Left colon (tissue), 1 donor: ENCODE data around the genes PWP1 and CMKLR1.

DNA sequence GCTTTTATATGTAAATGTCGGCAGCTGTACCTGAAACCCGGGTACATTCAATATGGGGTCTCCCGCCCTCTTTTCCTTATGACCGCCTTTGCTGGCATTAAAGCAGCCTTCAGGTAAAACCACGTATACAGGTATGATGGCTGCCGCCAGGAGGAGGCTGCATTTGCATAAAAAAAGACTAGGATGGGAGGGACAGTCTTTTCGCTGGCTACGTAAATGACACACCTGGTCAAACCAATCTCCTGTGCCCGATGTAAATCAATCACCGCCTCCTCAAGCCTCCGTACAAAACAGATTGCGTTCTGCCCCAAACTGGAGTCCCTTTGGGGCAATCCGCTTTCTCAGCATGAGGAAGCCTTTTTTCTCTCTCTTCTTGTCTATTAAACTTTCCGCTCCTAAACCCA, 8.1 kb upstream of the ALDH1L2 start:
- PRO-cap, result no peak

DNA sequence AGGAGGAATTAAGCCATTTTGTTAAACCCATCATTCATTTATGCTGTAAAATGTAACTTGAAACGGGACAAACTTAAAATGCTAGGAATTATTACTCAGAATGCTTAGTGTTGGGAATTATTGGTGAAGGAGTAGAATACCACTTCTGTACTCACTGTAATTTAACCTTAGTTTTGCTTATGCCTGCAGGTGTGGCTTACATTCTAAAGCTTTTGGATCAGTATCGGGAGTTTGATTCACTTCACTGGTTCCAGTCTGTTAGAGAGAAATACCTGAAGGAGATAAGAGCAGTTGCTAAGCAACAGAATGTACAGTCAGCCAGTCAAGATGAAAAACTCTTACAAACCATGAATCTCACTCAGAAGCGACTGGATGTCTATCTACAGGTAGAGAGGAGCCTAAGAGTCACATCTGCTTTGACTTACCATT, 56.4 kb downstream of the WASHC4 start:
- PRO-cap, result no peak

DNA sequence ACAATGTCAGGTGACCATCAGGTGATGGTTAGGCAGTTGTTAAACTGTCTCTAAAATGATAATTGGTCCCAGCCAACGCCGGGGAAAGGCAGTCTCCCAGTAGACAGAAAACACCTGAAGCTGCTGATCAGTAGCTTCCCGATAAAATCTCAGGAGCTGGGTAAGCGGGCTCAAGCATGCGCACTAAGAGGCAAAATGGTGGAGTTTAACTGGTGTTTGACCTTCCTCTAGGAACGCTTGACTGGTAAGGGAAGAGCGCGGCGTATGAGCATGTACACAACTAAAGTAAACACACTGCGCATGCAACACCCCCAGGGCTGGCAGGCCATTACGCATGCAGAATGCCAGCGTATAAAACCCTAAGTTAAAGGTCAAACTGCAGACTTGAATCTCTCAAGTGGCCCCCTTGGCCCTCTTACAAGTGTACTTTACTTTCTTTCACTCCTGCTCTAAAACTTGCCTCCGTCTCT, 113.5 kb downstream of the C12orf75 start:
- PRO-cap, result no peak

DNA sequence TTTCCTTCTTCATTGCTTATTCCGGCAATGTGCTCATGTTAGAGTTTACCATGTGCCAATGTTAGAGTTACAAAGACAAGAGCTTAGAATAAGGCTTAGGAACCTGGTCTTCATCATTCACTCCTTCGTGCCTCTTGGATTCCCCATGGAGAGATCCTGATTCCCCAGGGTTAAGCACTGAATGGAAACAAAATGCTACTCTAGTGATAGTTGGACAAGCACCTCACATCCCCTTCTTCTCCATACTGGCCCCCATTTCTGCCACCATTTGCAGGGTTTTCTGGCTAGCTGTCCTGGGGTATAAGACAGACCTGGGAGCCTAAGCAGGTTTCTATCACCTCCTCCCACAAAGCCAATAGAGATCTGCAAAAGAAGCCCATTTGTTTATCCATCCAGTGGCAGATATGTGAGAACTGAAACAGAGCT, 244.2 kb downstream of the C12orf75 start:
- PRO-cap, result unidirectional peak, plus-strand start at position 204 of the sequence

- PRO-cap, result no peak
Observed at GRCh38 chr12:106078533-106079155, 60.1 kb downstream of the NUAK1 start.

DNA sequence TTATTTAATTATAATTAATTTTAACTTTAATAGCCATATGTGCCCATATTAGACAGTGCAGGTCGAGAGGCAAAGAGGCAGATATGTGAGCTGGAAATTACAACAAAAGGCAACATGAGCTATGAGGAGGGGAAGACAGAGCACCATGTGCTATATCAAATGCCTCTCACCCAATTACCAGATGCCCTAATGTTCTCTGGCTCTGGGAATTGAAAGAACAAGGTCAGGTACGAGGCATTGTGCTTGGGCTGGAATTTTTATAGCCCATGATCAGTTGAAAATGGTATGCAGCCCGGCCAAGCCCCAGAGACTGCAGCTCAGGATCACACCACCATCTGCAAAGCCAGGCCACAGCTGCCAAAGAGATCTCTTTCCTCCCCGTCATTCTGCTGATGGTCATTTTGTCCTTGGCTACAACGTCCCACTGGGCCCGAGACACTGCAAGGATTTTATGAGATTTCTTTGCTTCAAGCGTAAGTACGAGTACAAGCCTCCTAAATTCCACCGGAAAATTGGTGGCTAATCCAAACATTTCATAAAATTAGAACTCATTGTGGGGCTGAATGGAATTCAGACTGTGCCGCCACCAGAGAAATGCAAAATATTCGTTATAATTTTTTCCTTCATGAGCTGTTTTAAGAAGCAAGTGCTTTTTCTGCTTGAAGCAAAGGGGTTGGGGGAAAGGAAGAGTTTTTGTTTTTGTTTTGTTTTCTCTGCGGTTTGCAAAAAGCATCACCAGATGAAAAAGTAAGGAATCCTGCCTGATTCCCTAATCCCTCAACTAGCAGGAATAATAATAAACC, 15.1 kb downstream of the NUAK1 start:
- PRO-cap, result no peak

DNA sequence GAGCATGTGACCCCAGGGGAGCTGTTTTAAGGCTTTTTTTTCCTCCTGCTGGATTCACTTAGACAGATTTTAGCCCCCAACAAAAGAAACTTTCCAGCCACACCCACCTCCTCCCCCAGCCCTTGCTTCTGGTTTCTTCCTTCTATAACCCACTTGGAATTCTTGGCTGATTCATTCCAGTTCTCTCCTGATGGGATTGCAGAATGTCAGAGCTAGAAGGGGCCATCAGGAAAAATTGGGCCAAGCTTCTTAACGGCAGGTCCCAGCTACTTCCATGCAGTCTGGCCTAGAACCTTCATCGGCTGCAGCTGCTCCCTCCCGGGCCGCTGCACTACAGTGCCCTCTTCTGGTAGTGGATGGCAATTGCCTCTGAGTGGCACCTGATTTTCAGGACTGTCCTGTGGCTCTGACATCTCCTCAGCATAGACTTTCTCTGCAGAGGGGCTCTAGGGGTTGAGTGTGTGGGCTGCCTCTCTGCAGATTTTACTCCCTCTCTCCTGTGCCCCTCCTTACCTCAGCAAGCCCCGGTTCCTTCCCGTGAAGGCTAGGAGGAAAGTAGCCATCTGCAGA, 23.8 kb downstream of the CKAP4 start:
- PRO-cap, result no peak

DNA sequence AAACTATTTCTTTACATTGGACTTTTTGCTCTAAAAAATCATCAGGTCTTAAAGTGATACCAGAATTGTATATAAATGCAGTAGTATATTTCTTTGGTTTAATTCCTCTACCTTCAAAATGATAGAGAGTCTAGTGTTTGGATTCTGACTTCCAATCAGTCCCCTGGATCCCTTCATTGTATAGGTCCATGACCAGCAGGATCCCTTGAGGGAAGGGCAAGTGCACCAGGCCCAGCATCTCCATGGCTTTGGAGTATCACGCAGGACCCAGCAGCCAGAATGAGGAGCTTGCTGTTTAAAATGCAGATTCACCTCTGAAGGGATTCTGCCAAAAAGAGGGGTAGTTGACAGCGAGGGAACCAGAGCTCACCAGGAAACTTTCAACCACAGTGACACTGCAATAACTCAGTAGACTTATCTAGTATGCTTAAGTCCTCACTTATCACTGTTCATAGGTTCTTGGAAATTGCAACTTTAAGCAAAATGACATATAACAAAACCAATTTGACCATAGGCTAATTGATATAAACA, 21.2 kb upstream of the CKAP4 start:
- PRO-cap, result no peak

DNA sequence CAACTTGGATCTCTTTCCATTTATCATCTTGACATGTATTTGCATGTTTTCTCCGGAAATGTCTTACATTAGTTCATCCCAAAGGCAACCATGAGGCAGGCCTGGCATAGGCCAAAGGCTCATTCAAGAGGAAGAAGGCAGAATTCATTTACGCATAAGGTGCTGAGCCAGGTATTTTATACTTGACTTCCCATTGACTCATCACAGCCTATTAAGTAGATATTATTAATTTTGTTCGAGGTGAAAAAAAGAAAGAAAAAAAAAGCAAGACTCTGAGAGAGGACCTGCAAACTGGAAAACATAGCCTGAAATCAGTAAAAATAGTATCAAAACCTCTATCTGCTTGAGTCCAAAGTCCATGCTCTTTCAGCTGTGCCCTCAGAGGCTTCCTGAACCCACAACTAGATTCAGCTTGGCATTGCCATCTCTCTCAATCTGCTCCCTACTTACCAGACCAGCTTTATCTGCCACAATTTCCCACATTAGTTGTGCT, 24.2 kb upstream of the CKAP4 start:
- PRO-cap, result no peak

DNA sequence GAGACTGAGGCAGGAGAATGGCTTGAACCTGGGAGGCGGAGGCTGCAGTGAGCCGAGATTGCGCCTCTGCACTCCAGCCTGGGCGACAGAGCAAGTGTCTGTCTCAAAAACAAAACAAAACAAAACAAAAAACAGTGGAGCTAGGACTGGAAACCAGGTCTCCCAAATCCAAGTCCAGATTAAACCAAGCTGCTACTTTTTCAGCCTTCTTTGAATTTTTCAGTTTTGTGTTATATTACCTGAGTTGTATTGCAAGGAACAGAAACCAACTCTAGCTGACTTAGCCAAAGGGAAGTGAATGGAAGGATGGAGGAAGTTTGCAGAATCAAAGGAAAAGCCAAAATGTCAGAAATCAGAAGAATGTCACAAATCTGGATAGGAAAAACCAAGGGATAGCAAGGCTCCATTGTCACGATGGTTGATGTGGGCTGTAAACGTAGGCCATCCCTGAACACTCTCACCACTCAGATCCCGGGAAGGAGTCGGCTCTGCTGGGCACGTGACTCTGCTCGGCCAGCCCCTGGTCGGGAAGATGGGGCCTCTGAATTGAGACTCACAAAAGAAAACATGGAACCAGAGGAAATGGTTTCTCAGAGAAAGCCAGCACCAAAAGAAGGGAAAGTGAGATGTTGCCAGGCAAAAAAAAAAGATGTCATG, 26.0 kb downstream of the TCP11L2 start:
- PRO-cap, result no peak

GRCh38 chr12:106644847-106645573, 62.2 kb downstream of the RFX4 start:
- PRO-cap, result no peak

DNA sequence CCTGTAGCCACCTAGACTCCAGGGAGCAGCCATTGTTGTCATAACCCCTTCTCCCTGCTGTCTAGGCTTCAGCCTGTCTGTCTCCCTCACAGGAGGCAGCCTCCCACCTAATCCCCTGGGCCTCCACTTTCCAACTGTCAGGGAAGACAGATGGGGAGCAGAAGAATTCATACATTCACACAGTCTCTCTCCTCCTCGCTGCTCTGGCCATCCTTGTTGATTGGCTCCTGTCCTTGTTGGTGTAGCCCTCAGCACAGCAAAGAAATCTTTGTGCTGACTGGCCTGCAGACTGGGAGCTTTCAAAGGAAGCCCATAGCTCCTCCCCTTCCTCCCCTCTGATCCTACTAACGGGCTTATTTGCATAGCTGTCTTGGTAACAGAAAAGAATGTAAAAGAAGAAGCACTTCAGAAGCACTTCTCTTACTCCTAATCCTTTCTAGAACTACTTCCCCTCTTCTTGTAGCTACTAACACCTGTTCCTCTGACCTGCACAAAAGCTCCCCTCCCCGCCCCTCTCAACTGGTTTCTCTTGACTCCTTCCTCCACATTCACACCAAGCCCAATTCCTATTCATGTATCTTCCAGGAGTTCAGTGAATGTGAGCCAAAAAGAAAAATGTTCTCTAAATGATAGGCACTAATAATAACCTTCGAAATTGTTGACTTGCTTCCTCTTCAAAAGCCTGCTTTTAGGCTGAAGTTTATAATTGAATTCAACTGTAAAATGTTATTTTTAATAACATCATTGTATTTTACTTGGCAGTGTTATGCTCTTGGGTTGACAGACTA, 14.3 kb upstream of the RIC8B start:
- PRO-cap, result no peak

GRCh38 chr12:106773841-106774196, 663 bp upstream of the RIC8B start:
- PRO-cap, result bidirectional peak, plus-strand start at chr12:106774350, minus-strand start at chr12:106774105

DNA sequence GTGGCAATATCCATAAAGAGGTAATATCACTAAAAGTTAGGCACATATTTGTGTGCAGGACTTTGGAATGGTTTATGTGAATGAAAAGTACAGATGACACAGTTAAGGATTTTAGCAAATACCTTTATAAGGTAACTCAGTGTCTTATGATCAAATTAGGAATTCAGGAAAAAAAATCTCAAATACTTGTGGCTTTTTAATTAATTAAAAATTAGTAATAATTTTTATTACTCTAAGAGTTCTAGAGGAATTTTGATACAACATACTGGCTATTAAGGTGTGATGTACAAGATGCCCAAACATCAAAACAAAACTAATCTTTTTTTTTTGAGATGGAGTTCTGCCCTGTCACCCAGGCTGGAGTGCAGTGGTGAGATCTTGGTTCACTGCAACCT, 4.0 kb downstream of the TMEM263 start:
- PRO-cap, result no peak

- PRO-cap, result no peak
Observed at GRCh38 chr12:107178950-107179188, 85.5 kb upstream of the CRY1 start.

- PRO-cap, result no peak
Observed at GRCh38 chr12:107654834-107655439, 30.7 kb upstream of the PWP1 start.

- PRO-cap, result no peak
Observed at GRCh38 chr12:107660728-107661289, 24.8 kb upstream of the PWP1 start.

- PRO-cap, result bidirectional peak, plus-strand start at chr12:107685812, minus-strand start at chr12:107685688
Observed at GRCh38 chr12:107685379-107686457, at the start of gene PWP1. PWP1 (plus strand) TSS chr12:107685799.

GRCh38 chr12:108302210-108302872, 36.8 kb downstream of the CMKLR1 start:
- PRO-cap, result no peak

DNA sequence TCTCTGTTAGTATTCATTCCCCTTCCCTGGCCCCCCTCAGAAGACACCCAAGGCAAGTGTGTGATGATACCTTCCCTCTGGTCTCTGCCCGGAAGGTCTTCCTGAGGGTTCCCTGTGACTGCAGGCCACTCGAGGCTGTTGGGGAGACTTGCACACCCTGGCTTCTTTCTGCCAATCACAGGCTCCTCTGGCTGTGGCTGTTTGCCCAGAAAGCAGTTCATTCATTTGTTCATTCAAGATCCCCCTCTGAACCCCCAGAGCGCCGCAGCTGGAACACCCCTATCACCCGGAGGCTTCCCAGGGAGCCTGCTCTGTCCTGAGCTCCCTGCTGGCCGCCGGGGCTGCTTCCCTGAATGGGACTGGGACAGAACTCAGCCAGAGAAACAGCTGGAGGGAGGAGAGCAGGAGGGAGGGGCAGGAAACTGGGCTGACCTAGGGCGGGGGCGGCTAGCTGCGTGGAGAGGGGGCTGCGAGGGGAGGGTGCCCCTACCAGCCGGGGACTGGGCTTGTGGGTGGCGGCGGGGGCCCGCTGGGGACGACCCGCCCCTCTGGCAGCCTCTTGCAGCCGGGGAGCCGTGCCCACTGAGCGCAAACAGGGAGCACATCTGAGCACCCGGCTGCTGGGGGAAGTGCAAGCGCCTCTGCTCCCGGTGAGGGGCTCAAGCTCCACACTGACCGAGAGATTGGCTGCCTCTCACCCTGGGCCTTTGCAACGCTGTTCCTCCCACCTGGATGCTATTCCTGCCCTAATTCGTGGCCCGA, at the start of gene CMKLR1:
CMKLR1 (minus strand) TSS at position 355 of the 762 bp plus-strand sequence.
- PRO-cap, result bidirectional peak, plus-strand start at position 96 of the sequence, minus-strand start at position 86 of the sequence; bidirectional peak, plus-strand start at position 615 of the sequence, minus-strand start at position 355 of the sequence